UCH-1 (cell line): ENCODE measurements around a stretch of chr6.

GRCh38 chr6:131063939-131064117, 783 bp upstream of the EPB41L2 start:
- RRBS, result no CpG with 5 or more reads among the region's 3 CpGs

DNA sequence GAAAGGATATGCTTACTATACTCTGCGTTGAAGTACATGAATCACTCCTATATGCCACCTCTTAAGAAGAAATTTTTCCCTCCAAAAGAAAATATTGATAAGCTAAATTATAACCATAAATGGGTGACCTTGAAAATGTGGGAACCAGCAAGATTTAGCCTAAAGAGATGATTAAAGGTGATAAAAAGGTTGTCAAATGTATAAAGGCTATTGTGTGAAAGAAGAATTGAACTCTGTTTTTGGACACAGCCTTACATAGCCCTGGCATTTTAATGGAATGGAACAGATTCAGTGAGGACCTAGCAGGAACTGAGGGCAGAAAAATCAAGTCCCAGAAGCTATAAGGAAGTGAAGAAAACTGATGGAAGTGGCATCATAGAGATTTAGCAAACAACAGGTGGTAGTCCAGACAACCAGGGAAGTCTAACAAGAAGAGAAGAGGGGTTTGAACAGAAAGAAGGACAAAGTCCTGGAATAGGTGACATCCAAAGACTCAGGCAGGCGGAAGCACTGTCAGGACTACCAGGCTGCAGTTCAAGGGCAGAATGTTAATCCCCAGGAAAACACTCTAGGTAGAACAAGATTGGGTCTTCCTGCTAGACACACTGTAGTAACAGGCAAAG, 1.9 kb upstream of the EPB41L2 start:
- RRBS, result no CpG with 5 or more reads among the region's 2 CpGs

GRCh38 chr6:131281325-131282239, 146.3 kb downstream of the AKAP7 start:
- RRBS, result 47% methylated on average over 3 of the region's 17 CpGs

GRCh38 chr6:131443688-131444143, 129.3 kb upstream of the ARG1 start:
- RRBS, result no CpG with 5 or more reads among the region's 3 CpGs

- RRBS, result no CpG with 5 or more reads among the region's 1 CpG
These were observed 974 bp upstream of the MED23 start for GRCh38 chr6:131629024-131629408.

- RRBS, result no CpG with 5 or more reads among the region's 7 CpGs
These were observed 22.6 kb upstream of the CTAGE9 start for GRCh38 chr6:131733343-131733794.

DNA sequence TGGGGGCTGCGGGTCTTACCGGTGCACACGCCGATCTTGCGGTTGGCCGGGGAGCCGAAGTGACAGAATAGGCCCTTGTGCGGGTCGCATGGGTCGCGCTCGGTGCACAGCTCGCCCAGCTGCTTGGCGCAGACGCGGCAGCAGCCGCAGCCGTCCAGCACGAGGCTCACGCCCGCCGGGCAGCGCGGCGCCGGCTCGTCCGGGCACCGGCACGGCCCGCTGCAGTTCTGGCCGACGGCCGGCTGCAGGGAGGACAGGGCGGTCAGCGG, 487 bp downstream of the CCN2 start:
- RRBS, result 6% methylated on average over 3 of the region's 36 CpGs

DNA sequence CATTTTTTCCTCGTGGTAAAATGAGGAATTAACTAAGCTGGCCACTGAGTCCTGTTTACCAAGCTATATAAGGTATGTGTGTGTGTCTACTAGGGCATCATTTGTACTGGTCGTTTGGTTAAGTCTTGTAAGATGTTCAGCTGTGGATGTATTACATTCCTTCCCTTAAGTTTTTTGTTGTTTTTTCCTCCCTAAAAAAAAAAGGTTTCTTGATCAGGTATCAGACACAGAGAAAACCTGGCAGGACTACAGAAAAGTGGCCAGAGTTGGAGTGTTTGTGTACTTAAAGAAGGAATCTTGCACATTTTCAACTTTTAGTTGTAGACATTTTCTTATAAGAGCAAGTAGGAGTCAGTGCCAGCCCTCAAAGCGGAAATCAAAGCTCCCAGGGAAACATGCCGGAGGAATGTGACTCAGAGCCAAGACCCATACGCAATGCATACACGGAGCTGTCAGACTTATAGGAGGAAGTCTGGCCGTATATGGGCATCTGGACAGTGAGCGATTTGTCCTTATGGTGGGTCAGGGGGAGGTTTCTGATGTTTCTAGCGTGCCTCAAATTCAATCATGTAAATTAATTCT, 3.4 kb upstream of the CCN2 start:
- RRBS, result no CpG with 5 or more reads among the region's 9 CpGs

GRCh38 chr6:131976485-131976967, 25.4 kb upstream of the CCN2 start:
- RRBS, result no CpG with 5 or more reads among the region's 5 CpGs

- RRBS, result no CpG with 5 or more reads among the region's 9 CpGs
These were observed 9.5 kb downstream of the MOXD1 start for GRCh38 chr6:132391756-132392277.

DNA sequence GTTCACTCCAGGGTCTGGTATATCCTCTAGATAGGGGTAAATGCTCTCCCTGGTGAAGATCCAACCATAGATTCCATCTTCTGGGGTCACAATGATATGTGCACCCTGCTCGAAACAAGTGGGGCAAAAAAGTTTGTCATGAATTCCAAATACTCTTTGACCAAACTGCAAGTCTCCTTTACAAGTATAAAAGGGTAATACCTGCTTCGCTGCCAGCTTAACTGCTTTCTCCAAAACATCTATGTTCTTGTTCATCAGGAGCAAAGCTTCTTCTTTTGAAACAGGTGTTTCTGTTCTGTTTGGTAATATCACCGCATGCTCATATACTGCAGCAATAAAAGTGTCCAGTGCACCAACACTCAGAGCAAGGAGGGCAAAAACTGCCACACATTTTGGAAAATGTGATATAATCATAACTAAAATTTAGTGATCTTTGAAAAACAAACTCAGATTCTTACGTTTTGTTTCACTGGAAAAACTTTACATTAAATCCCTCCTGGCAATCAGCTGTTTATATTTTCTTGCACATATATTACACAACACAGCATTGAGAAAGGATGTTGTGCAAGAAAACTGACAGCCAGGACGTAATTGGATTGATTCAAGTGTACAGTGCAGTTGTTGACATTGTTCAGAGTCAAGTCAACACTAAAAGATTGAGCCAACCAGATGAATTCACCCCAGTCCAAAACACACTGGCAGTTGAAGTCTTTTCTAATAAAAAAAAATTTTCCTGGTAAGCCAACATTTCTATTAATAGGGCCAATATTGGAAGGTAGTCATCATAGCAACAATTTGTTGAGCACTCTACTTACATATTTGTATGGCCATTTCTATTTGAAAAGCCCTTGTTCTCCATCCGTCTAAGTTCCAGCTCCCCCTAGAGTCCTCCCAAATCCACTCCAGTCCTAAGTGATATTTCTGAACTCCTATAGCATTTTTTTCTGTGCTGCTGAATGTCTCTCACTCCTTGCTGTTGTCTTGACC, 20.7 kb upstream of the VNN1 start:
- RRBS, result no CpG with 5 or more reads among the region's 6 CpGs

DNA sequence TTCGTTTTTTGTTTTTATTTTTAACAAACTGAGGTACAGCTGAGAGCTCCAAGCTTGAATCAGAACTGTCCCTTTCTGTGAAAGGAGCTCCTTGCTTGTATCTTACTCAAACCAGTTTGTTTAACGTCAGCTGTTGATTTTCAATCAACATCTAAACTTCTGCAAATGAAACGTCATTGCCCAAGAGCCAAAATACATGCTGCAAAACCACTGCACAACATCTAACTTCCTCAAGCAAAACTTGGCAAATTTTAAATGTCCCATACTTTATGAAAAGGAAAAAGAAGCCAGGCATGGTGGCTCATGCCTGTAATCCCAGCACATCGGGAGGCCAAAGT, 15.2 kb downstream of the VNN2 start:
- RRBS, result no CpG with 5 or more reads among the region's 4 CpGs

- RRBS, result no CpG with 5 or more reads among the region's 2 CpGs
These were observed 131.7 kb upstream of the TCF21 start for GRCh38 chr6:133757274-133757575.

DNA sequence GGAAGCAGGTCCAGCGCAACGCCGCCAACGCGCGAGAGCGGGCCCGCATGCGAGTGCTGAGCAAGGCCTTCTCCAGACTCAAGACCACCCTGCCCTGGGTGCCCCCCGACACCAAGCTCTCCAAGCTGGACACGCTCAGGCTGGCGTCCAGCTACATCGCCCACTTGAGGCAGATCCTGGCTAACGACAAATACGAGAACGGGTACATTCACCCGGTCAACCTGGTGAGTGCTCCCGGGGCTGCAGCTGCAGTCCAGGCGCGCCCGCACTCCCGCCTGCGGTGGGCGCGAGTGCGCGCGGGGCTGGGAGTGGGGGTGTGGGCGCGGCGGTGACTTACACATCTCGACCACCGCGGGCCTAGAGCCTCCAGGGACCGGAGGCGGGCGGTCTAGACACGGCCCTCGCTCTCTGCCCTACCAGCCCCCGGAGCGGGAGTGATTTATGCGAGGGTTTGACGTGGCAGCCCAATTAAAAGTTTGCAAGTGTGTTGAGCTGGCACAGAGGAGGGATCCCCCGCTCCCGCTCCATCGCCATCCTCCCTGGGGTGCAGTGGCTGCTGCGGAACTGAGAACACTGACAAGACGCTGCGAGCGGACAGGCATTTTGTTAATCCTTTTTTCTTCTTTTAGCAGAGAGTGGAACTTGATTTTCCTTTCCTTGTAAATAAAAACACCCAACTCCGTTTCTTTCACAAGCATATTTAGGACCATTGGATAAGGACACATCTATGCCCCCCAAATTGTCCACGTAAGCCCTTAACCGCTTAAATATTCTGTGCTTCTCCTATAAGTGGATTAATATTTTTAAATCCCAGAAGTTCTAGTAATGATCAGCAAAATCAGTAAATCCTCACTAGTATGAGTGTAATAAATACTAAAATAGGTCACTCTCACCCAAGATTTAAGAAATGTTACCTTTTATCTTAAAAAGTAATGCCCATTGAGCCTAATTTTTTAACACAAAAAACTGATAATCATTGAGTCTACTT, 1.0 kb downstream of the TCF21 start:
- RRBS, result 77% methylated on average over 6 of the region's 53 CpGs

- RRBS, result no CpG with 5 or more reads among the region's 4 CpGs
These were observed 7.0 kb downstream of the TBPL1 start for GRCh38 chr6:133959785-133960725.

DNA sequence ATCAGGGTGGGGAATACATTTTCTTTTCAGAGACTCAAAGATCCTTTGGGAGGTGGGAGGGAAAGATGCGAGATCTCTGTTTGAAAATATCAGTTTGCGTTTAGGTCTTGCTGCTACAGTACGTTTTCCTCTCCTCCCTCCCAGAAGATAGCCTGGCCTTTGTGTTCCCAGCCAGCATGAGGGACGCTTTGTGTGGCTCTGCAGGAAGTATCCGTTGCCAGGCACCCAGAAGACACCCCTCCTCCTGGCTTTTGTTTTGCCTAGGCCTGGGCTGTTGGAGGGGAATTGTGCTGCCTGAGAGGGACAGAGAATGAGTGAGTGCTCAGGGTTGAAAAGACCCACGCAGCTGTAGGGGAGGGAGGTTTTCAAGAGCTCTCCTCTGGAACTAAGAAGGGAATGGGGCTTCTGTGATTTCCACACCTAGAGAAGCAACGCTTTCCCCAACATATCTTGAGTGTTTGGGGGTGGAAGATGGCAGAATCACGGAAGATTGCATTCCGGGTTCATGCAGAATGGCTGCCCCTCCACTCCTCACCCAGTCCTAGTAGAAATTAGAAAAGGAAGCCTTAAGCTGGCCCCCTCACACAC, 22.0 kb upstream of the SLC2A12 start:
- RRBS, result no CpG with 5 or more reads among the region's 9 CpGs

GRCh38 chr6:134174192-134174933, 121.9 kb upstream of the SLC2A12 start:
- RRBS, result no CpG with 5 or more reads among the region's 38 CpGs

DNA sequence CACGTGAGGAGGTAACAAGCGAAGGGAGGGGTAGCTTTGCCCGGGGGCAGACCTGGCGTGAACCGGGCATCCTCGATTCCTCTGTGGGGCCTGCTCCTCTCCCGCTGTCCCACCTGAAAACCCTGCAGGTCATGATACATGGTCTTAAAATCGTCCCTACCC, 123.5 kb upstream of the SLC2A12 start:
- RRBS, result no CpG with 5 or more reads among the region's 8 CpGs

DNA sequence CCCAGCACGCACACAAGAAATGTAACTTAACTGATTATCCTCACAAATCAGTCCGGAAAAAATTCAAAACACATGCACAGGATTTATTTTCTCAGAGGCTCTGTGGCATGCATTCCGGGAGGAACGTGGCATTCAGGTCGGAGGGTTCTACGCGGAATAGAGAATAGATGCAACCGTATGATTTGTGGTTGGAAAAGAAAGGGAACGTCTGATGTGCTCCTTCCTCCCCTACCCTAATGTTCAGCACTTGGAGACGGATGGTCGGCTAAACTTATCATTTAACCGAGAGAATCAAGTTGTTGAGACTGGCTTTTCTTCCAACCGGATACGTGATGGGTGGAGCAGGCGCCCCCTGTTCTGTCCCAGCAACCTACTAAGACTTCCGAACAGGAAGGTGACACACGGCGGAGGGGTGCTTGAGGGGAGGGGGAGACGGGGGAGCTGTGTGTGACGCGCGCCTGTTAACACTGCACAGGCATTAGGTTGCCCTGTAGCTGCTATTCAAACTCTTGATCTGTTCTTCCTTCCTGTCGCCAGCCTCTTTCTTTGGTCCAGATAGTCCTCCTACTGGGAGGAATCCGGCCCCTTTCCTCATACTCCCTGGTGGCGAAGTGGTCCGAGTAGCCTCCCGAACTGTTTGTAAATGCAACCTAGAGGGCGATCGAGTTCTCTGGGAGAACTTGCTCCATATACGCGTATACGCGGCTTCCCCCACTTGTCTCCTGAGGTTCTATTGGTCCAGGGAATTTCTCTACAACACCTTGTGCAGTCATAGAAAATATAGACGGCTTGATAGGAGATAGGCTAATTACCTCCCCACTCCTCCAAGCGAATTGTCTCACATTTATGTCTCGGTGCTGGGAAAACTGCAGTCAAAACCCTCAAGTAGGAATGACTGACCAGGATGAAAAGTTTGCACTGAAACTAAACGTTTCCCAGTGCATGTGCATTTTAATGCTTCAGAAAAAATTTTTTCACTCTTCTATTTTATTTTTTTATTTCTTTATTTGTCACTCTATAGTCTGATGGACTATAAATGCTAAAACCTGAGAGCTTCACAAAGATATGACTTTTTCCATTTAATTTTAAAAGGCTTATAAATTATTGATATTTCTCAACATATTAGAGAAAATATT, 125.9 kb upstream of the SLC2A12 start:
- RRBS, result 100% methylated on average over 1 of the region's 37 CpGs

GRCh38 chr6:134373440-134373830, 55.5 kb upstream of the SGK1 start:
- RRBS, result no CpG with 5 or more reads among the region's 4 CpGs